Heart (tissue), 3 donors: ENCODE data around the gene ACKR3.

DNA sequence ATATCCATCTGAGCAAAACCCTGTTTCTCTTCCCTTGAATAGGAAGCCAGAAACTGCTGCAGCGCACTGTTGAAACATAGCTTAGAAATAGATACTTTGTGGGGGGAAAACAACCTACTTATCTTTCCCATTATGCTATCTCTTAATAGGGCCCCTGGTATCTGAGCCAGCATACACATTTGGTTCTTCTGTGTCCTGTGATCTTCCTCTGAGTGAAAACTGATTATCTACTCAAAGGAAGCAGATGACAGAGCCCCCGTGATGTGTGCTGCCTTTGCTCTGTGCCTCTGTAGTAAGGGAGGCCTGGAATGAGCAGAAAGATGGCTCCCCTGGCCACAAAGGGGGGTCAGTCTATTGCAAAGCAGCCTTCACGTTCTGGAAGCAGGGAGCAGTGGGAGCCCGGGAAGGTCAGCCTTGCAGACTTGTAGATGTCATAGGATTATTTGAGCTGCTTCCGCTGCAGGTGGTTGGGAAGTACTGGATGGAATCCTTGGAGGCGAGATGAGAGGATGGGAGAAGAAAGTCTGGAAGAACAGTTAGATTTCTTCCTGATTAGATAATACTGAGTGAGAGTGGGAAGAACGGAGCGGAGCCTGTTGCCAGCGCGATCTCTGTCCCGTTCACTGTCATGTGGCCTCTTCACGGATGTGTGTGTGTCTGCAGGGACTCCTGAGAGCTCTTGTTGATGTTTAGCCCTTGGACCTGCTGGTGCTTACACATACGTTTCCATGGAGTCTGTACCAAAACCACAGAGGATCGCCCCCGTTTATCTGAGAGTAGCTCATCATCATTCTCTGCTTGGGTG lies 150.1 kb downstream of the AGAP1 start:
- RAMPAGE, long total RNA, 2 experiments, result no peak in any of the 2 experiments

- RAMPAGE, long total RNA, 2 experiments, result no peak in any of the 2 experiments
Observed at GRCh38 chr2:235975660-235976708, 192.2 kb downstream of the GBX2 start.

DNA sequence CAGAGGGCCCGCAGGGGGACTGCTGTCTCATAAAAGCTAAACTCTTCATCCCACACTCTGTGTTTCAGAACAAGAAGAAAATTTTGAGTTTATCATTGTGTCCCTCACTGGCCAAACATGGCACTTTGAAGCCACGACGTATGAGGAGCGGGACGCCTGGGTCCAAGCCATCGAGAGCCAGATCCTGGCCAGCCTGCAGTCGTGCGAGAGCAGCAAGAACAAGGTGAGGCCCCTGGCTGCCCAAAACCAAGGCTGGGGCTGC lies 131.8 kb downstream of the GBX2 start:
- RAMPAGE, long total RNA, 2 experiments, result no peak in any of the 2 experiments

GRCh38 chr2:236067400-236067857 lies 100.8 kb downstream of the GBX2 start:
- RAMPAGE, long total RNA, 2 experiments, result no peak in any of the 2 experiments

GRCh38 chr2:236078404-236079022 lies 89.7 kb downstream of the GBX2 start:
- RAMPAGE, long total RNA, 2 experiments, result no peak in any of the 2 experiments

- RAMPAGE, long total RNA, 2 experiments, result no peak in any of the 2 experiments
Observed at GRCh38 chr2:236179158-236179850, 11.1 kb upstream of the GBX2 start.

- RAMPAGE, long total RNA, 2 experiments, result no peak in any of the 2 experiments
Observed at GRCh38 chr2:236237427-236237887, 26.7 kb downstream of the ASB18 start.

DNA sequence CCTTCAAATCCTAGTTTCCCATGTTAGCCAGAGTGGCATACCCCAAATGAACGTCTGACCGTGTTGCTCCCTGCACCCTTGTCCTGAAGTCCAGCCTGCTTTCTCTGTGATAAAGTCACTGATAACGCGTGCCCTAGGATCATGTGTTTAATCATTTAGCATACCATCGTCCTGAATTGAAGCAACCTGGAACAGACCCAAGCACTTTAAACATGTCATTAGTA lies 2.9 kb downstream of the ASB18 start:
- RAMPAGE, long total RNA, 2 experiments, result no peak in any of the 2 experiments

GRCh38 chr2:236567904-236568373 lies 1.7 kb upstream of the ACKR3 start:
- RAMPAGE, long total RNA, 2 experiments, result no peak in any of the 2 experiments

DNA sequence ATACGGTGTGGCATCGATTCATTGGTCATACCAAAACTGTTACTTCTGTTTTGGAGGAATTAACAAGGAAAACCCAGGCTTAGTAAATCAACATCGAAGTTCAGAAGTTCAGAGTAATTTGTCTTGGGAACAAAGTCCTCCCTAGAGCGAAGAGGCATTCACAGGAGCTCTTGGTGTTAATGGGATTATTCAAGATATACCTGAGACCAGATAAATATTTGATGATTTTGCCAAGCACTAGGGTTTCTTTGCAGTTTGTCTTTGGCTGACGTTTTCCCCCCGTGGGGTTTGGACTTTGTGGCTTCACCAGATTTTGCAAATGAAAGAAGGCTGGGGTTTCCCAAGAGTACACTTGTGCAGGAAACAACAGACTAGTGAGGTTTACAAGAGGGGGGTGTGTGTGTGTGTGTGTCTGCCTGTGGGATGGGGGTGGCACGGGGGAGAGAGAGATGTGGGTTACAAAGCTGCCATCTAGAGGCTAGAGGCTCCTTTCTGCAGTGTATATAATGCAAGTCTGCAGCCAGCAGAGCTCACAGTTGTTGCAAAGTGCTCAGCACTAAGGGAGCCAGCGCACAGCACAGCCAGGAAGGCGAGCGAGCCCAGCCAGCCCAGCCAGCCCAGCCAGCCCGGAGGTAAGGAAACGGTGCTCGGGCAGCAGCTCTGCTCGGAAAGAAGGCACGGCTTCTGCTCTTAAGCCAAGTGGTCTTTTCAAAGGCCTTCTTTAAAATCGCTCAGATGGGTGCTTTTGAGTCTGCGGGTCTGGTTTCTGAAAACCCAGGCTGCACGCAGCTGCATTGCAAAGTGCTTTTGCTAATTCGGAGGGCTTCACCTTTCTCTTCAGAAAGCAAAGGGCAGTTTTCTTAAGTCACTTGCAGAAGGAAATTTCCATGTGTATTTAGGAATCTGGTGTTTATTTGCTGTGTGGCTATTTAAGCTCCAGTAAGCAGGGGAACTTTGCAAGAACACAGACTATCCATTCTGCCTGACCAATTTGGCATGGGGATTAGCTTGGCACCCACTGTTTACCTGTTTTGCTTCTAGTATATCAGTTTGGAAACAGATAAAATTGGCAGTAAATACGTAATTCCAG lies at the start of gene ACKR3:
TSS of gene ACKR3 (plus strand) at position 533 of the 1,090 bp plus-strand sequence.
- RAMPAGE, long total RNA, 2 experiments, result start-site peak on the plus strand in 1 of 2 experiments, centred at position 534 of the sequence, 296 reads per replicate

GRCh38 chr2:236572243-236573045 lies 2.8 kb downstream of the ACKR3 start:
- RAMPAGE, long total RNA, 2 experiments, result no peak in any of the 2 experiments

GRCh38 chr2:236574306-236574881 lies 4.8 kb downstream of the ACKR3 start:
- RAMPAGE, long total RNA, 2 experiments, result no peak in any of the 2 experiments

- RAMPAGE, long total RNA, 2 experiments, result no peak in any of the 2 experiments
Observed at GRCh38 chr2:236582895-236583130, 13.2 kb downstream of the ACKR3 start.

DNA sequence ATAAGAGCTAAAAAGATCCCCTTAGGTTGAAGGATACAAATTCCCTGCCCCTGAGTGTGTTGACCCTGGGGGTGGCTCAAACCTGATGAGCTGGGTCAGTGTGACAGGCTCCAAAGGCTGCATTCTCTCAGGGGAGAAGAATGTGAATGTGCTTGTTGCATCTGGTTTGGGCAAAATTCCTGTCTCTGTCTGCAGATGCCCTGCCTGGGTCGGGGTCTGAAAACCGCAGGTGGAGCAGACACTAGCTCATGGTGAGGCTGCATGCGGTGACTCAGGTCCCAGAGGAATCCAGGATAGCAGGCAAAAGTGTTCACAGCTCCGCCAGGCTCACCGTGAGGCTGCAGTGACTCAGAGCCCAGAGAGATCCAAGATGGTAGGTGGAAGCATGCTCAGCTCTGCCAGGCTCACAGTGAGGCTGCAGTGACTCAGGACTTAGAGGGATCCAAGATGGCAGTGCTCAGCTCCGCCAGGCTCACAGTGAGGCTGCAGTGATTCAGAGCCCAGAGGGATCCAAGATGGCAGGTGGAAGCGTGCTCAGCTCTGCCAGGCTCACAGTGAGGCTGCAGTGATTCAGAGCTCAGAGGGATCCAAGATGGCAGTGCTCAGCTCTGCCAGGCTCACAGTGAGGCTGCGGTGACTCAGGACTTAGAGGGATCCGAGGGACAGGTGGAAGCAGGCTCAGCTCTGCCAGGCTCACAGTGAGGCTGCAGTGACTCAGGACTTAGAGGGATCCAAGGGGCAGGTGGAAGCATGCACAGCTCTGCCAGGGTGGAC lies 200.4 kb downstream of the ACKR3 start:
- RAMPAGE, long total RNA, 2 experiments, result no peak in any of the 2 experiments

DNA sequence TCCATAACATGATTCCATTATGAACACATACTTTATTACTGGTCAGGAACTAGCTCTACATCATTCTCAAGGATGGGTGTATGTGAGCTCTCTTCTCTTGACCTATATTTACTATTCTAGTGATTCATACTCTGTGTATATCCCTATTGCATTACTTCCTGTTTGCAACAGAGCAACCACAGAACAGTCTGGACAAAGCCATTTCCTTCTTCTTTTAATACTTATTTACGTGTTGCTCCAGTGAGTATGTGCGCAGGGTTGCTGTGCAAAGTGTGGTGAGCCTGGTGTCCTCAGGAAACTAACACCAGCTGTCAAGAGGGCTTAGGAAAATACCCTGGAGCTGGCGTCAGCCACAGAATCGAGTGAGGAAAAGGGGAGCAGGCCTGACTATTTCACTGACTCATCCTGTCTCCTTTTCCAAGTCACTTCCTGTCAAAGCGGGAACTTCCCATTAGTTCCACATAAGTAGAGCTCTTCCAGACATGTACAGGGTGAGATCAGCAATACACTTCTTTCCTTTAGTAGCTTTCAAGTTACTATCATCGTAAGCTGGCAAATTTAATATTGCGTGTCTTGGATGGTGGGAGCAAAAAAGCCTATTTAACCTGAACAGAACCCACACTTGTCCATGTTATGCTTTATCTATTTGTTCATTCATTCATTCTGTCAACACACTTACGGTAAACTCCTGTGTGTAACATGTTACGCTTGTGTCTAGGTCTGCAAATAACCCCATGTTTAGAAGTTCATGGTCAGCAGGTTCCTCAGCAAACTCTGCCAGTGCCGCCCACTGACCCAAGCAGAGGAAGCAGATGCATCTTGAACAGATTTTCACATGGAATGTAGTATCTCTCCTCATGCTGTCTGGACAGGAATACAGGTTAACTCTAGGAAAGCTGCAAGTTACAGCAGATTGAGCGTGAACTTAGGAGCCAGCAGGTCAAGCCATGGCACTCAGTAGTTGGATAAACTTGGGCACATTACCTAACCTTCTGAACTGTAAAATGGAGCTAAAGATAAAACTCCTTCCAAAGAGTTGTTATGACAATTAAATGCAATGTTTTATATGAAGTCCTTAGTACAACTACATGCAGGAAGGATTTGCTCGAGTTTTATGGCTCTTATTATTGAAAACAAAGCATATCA lies 213.9 kb upstream of the COPS8 start:
- RAMPAGE, long total RNA, 2 experiments, result no peak in any of the 2 experiments

GRCh38 chr2:236875572-236876412 lies 209.9 kb upstream of the COPS8 start:
- RAMPAGE, long total RNA, 2 experiments, result no peak in any of the 2 experiments

DNA sequence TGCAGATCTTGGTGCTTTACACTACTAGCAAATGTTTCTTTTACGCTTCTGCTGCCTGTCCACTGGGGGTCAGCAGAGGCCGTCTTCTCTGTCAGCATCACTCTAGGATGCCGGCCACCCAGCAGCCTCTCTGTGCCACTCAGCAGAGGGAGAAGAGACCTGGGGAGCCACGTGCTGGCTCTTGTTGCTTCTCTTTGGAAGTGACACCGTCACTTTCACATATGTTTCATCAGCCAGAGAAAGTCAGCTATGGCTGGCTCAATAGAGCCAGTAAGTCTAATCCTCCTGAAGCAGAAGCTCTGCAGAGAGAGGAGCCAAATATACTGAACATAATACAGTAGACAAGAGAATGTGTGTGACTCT lies 36.6 kb downstream of the COPS8 start:
- RAMPAGE, long total RNA, 2 experiments, result no peak in any of the 2 experiments

DNA sequence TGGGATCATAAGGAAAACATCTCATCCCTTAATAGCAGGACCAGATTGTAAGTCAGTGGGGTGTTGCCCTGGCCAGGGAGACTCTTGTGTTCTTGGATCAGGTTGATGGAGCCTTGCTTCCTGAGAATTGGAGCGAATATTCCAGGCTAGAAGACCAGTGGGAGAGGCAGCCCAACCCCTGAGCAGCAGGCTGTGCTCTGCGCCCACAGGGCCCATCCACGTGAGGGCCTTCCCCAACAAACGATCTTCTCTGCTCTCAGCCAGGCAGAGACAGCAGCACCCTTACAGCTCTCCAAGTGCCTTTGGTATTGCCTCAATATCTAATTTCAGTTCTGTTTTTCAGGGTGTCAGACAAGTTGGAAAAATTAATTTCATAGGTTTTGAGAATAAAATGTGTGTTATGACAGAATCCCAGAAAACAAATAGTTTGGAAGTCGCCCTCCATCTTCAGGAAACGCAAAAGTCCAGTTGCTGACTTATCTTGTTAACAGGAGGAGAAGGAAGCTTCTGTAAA lies 105.4 kb downstream of the COPS8 start:
- RAMPAGE, long total RNA, 2 experiments, result no peak in any of the 2 experiments

DNA sequence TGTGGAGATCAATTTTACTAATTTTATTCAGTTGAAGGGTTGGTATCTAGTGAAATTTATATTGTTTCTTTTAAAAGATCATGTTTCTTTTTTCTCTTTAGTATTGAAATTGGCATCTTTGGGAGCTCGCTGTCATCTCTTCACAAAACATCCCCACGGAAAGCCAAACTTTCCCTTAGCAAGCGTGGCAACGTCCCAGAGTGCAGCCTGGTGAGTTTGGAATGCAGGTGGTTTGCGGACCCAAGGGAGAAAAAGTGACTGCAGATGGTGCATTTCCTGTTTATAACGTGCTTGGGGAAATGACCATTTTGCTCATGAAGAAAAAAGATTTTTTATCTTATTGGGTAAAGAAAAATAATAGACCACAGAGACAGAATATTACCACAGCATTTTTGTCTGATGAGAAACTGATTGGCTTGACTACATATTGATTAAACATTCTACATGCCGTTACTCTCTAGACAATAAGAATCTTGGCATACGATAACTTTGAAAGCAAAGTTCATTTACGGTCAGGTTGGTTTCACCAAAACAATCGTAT lies 136.4 kb downstream of the COPS8 start:
- RAMPAGE, long total RNA, 2 experiments, result no peak in any of the 2 experiments

GRCh38 chr2:237280070-237280671 lies 133.8 kb downstream of the COL6A3 start:
- RAMPAGE, long total RNA, 2 experiments, result no peak in any of the 2 experiments